ENCODE results near the gene CYLD.

GRCh38 chr16:50078549-50079026, 12.8 kb downstream of the HEATR3 start:
- RRBS = no CpG with 5 or more reads among the region's 3 CpGs

DNA sequence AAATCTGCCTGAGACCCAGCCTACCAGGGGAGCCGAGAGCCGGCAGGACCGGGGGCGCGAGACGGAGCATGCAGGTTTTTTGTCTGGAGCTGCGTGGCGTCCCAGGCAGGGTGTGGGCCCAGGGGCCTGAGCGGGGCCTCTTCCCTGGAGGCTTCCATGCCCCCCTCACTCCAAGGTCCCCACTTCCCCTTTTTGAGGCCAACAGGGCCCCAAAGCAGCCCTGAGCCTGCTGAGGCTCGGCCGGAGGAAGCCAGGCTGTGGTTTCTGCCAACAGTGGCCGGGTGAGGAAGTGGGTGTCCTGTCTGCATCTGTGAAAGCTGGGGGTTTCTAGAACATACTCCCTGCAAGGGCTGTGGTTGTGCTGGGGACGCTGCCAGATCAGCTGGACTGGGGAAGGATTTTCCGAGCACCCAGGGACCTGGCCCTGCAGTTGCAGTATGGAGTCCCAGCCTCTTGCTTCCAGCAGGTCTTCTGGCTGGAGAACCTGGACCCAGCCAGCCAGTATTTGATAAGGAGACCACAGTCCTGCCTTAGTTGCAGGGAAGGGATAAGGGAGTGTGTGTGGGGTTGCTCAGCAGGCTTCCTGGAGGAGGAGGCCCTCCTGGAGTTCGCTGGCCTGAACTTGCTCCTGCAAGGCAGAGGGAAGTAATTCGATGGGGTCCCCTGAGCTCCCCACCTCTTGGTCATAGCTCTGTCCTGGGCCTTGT, 15.7 kb downstream of the ADCY7 start:
- RRBS = 0% methylated on average over 1 of the region's 16 CpGs

GRCh38 chr16:50367956-50368563, 728 bp downstream of the BRD7 start:
- RRBS = under 1% methylated on average over 16 of the region's 42 CpGs

DNA sequence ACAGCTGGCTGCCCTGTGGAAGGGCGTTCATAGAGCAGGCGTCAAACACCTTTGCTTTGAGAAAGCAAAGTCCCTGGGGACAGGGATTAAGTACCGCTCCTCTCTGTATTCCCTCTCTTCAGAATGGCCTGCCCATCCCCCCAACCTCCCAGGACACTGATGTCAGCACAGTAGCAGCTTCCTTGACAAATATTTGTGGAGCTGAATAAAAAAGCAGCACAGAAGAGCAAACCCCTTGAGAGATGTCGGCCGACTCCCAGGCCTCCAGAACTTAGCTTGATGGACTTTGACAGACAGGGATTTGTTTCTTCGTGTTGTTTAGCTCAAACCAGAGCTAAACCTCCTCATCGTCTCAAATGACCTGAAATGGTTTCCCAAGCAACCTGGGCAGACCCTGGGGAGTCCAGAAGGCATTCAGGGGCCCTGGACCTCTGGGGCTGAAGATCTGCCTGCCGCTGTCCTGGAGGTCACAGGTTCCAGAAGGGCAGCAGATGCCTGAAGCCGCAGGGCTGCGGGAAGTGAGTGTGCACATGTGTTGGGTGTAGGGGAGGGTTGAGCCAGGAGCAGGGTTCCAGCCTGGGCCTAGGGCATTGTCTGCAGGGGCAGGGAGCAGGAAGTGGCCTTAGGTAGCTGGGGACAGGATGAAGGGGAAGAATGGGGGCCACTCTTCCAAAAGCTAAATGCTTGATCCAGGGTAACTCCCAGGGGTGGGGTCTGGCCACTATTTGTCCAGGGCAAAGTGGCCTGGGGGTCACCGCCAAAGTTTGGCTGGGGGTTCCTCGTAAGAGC, 42.3 kb upstream of the NKD1 start:
- RRBS = no CpG with 5 or more reads among the region's 12 CpGs

- RRBS = 74% methylated on average over 8 of the region's 42 CpGs
Observed at GRCh38 chr16:50549054-50549887, 1.1 kb downstream of the NKD1 start.

DNA sequence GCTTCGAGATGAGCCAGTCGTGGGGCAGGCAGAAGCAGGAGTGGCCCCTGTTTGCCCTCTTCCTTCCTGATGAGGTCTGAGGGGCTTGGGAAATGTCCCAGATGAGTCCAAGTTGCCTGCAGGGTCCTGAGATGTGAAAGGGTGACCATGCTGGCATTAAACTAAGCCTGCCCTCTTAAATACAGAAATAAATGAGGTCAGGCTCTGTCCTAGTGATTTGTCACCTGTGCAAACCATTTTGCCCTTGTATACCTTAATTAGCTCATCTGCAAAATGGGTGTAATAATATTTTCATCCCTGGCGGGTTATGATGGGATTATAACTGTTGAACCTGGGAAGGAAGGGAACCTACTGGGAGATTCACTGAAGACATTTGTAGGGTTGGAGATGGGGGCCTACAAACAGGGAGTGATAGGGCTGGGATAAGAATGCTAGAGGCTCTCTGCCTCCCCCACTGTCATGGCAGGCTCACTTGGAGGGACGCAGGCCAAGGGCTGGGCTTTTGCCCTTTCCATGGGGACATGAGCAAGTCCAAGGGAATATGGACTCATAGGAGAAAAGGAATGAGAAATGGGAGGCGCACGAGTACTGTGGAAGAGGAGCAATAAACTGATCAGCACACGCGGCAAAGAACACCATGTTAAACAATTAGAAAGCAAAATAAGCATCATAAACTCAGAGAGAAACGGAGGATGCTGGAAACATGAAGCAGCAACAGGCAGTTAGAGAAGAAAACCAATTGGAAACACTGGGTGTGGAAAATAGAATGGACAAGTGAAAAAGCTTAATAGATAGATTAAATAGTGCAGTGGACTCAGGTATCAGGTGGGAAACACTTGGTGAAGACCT, 4.4 kb downstream of the NKD1 start:
- RRBS = no CpG with 5 or more reads among the region's 9 CpGs

GRCh38 chr16:50593715-50594746, 45.8 kb downstream of the NKD1 start:
- RRBS = no CpG with 5 or more reads among the region's 11 CpGs

- RRBS = 61% methylated on average over 6 of the region's 29 CpGs
Observed at GRCh38 chr16:50633129-50634126, 47.7 kb downstream of the SNX20 start.

- RRBS = no CpG with 5 or more reads among the region's 27 CpGs
Observed at GRCh38 chr16:50710585-50711276, 17.3 kb downstream of the NOD2 start.

GRCh38 chr16:50721782-50723142, 19.6 kb upstream of the CYLD start:
- RRBS = no CpG with 5 or more reads among the region's 5 CpGs

- RRBS = 1% methylated on average over 12 of the region's 37 CpGs
Observed at GRCh38 chr16:50741987-50742266, at the start of gene CYLD. Gene CYLD (plus strand): TSS chr16:50742086.

DNA sequence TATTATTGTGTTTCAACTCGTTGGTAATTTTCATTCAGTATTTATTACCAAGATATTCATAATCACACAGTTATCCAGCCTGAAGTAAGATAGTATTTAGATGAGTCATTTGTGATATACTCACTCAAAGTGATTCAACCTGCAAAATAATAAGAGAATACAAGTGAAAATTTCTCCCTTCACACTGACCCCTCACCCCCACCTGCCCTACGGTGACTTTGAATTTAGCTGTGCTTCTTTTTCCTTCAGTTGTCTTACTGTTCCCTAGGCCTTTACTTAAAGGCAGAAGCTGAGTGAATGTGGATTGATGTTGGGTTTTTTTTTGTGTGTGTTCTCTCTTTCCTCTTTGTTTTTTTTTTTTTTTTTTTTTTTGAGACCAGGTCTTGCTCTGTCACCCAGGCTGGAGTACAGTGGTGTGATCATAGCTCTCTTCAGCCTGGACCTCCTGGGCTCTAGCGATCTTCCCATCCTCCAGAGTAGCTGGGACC, 3.2 kb downstream of the CYLD start:
- RRBS = no CpG with 5 or more reads among the region's 3 CpGs

GRCh38 chr16:50879865-50880783, 138.2 kb downstream of the CYLD start:
- RRBS = no CpG with 5 or more reads among the region's 25 CpGs

GRCh38 chr16:51149004-51149635, 1.9 kb downstream of the SALL1 start:
- RRBS = no CpG with 5 or more reads among the region's 18 CpGs

DNA sequence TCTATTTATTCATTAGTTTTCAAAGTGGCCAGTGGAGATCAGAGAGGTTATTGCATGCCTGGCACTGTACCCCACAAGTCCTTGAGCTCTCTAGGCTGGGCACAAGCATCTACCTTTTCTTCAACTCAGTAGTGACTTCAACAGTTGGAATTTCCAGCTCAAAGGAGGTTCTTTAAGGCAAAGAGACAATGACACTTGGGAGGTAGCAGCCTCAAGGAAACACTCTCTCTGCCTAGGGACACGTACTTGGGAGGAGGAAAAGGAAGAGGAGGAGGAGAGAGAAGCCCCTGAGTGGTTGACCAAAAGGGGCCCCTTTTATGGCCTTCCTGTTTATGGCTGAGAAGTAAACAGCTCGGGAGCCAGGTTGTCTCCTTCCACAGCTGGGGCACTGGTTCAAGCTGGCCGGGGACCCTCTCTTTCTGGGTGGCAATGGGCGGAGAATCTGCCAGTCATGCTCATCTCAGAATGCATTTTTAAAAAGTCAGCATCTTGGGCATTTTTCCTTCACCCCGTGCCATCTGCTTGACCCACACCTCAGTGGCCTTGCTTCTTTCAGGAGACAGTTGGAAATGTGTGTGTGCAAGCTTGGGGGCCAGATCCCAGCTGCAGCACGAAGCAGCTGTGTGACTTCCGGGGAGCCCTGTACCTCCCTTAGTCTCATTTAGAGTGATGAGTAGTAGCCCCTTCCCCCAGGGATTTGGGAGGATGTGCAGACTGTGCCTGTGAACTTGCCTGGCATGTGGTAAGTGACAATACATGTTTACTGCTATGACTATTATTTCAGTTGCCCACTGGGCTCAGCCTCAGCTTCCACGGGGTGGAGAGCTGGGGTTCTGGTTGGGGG, 33.7 kb upstream of the SALL1 start:
- RRBS = no CpG with 5 or more reads among the region's 8 CpGs

DNA sequence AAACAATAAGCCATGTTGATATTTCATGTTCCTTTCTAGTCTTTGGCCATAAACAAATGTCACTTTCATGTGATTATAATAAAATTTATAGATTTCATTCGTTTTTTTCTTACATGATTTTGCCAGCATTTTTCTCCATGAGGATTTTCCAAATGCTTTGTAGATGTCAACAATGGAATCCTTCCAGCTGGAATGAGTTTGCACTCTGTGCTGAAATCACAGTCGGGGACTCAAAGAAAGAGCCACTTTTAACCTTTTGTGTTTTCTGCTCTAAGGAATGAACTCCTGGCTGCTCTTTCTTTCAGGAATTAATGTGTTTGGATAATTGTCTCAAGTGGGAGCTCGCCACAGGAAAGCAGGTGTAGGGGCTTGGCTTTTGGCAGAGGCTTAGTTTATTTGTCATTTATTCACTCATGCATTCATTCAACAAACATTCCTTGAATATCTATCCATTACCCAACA, 372.3 kb upstream of the SALL1 start:
- RRBS = no CpG with 5 or more reads among the region's 3 CpGs

DNA sequence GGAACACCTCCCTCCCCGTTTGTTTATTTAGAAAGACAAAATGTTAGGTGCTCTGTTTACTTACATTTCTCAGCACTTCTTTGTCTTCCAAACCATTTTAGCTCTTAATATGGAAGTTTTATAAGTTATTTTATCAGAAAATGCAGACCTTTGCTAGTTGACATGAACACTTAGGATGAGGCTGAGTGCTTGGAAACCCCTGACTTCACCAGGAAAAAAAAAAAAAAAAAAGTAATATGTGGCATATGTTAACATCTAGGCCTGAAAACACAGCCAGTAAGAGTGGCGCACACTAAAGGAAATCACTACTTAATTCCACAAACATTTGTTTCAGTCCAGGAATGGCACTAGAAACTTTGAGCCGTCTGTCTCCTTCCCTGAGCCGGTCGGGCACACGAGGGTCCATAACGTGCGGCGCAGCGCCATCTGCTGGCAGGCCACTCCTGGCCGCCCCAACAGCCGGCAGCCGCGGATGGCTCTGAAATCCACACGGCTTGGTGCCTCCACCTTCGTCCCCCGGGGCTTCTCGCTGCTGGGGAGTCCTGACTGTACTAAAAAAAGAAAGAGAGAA, 610.9 kb upstream of the SALL1 start:
- RRBS = 1% methylated on average over 14 of the region's 18 CpGs

DNA sequence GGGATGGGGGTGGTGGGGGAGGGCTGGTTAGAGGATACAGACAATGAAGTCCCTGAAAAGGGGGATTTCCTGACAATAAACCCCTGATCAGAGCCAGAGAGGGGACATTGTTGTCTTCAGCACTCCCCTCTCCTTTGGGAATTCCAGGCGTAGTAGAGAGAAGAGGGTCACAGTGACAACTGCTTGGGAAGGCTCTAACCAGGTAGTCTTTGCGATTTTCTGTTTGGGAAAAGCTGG, 20.5 kb downstream of the TOX3 start:
- RRBS = no CpG with 5 or more reads among the region's 2 CpGs

DNA sequence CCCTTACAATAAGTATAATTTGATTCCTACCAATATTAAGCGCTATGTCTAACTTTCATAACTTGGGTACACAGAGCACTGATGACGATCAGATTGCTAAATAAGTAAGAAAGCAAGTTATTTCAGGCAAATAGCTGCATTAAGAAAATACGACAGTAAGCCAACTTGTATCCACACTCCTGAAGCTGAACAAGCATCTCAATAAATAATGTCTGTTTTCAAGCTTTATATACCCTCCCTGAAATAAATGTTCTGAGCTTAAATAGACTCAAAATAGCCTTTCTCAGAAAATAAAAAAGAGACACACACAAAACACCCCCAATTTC, 2.5 kb downstream of the TOX3 start:
- RRBS = no CpG with 5 or more reads among the region's 3 CpGs